ENCODE results near the gene ZNG1B.

GRCh38 chr2:112089216-112089761 is 34.2 kb downstream of the TMEM87B start:
- PRO-cap, result no peak

DNA sequence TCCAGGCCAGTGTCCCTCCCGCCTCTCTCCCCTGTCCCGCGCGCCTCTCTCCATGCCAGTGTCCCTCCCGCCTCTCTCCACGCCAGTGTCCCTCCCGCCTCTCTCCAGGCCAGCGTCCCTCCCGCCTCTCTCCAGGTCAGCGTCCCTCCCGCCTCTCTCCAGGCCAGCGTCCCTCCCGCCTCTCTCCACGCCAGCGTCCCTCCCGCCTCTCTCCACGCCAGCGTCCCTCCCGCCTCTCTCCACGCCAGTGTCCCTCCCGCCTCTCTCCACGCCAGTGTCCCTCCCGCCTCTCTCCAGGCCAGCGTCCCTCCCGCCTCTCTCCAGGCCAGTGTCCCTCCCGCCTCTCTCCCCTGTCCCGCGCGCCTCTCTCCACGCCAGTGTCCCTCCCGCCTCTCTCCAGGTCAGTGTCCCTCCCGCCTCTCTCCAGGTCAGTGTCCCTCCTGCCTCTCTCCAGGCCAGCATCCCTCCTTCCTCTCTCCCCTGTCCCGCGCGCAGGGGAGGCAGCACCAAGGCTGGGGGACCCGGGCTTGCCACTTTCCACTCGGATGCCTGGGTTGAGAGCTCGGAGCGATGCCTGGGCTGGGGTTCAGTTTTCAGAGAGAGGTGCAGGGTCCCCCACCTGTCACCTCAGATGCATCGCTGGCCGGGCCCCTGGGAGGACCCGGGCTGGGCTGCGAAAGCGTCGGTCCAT is 1.8 kb downstream of the FBLN7 start:
- PRO-cap, result no peak

- PRO-cap, result no peak
Observed at GRCh38 chr2:112304104-112304543, 28.7 kb downstream of the ZC3H6 start.

GRCh38 chr2:112543014-112543129 is 607 bp downstream of the POLR1B start:
- PRO-cap, result no peak

DNA sequence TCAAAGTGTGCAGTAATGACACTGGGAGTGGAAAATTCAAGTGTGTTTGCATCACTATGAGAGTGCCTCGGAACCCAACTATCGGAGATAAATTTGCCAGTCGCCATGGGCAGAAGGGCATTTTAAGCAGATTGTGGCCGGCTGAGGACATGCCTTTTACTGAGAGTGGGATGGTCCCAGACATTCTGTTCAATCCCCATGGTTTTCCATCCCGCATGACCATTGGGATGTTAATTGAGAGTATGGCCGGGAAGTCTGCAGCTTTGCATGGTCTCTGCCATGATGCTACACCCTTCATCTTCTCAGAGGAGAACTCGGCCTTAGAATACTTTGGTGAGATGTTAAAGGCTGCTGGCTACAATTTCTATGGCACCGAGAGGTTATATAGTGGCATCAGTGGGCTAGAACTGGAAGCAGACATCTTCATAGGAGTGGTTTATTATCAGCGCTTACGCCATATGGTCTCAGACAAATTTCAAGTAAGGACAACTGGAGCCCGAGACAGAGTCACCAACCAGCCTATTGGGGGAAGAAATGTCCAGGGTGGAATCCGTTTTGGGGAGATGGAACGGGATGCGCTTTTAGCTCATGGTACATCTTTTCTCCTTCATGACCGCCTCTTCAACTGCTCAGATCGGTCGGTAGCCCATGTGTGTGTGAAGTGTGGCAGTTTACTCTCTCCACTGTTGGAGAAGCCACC is 9.4 kb upstream of the CHCHD5 start:
- PRO-cap, result no peak

GRCh38 chr2:112606705-112606970 is 22.2 kb downstream of the CHCHD5 start:
- PRO-cap, result no peak

DNA sequence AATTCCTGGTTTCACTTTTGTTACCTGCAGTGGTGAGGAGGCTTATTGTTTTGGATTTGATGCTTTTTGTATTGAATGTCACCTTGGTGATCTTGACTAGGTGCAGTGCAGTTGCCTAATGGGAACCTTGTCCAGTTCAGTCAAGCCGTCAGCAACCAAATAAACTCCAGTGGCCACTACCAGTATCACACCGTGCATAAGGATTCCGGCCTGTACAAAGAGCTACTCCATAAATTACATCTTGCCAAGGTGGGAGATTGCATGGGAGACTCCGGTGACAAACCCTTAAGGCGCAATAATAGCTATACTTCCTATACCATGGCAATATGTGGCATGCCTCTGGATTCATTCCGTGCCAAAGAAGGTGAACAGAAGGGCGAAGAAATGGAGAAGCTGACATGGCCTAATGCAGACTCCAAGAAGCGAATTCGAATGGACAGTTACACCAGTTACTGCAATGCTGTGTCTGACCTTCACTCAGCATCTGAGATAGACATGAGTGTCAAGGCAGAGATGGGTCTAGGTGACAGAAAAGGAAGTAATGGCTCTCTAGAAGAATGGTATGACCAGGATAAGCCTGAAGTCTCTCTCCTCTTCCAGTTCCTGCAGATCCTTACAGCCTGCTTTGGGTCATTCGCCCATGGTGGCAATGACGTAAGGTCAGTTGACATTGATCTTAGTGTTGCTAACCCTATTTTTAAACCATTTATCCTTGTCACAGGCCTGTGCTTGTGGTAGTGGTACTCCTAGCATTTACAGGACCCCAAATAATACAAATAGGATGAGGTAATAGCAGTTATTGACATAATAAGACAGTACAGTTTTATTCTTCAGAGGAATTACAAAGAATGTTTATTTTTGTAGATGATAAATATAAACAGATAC is 13.6 kb downstream of the SLC20A1 start:
- PRO-cap, result no peak

- PRO-cap, result no peak
Observed at GRCh38 chr2:112686347-112687025, 34.3 kb upstream of the NT5DC4 start.

DNA sequence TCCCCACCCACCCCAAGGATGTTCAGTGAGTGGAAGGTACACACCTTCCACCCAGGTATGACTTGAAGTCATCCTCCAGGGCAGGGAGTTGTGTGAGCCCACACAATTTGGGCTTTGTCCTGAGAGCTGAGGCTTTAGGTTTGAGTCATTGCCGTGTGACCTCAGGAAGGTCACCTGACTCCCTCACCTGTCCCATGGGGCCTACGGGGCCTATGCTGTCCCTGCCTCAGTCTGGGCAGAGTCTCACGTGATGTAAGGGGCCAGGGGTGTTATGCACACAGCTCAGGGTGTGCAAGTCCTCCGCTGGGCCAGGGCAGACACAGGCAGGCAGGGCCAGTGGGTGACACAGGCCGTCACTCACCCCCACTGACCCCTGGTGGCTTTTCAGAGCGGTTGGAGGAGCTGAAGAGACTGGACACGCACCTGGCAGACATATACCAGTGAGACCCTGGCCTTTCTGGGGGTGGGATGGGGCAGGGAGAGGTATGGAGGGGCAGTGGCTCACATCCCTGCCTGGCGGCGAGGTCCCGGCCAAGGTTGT is 5.1 kb downstream of the NT5DC4 start:
- PRO-cap, result no peak

DNA sequence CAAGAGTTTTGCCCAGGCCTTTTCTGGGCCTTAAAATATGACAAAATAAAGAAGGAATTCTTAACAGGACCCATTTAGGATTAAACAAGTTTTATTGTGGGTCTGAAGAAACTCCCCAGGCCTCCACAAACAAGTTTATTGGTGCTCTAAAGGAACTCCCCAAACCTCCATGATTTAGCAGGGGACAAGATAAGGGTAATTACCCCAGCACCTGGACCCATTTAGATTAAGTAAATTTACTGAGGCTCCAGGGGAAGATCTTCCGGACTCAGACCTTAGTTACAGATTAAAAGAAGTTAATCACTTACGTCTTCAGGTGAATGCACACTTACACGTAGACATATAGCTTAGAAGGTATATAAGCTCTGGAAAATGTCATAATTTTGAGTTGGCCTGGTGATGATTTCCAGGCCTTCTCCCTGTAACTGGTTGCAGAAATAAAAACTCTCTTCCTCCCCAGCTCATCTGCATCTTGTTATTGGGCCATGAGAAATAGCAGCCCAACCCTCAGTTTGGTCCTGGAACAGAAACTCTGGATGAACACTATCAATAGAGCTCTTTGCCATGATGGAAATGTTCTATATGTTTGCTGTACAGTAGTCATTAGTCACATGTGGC is 9.2 kb upstream of the IL37 start:
- PRO-cap, result no peak

- PRO-cap, result no peak
Observed at GRCh38 chr2:112985055-112985625, 7.3 kb downstream of the IL36G start.

DNA sequence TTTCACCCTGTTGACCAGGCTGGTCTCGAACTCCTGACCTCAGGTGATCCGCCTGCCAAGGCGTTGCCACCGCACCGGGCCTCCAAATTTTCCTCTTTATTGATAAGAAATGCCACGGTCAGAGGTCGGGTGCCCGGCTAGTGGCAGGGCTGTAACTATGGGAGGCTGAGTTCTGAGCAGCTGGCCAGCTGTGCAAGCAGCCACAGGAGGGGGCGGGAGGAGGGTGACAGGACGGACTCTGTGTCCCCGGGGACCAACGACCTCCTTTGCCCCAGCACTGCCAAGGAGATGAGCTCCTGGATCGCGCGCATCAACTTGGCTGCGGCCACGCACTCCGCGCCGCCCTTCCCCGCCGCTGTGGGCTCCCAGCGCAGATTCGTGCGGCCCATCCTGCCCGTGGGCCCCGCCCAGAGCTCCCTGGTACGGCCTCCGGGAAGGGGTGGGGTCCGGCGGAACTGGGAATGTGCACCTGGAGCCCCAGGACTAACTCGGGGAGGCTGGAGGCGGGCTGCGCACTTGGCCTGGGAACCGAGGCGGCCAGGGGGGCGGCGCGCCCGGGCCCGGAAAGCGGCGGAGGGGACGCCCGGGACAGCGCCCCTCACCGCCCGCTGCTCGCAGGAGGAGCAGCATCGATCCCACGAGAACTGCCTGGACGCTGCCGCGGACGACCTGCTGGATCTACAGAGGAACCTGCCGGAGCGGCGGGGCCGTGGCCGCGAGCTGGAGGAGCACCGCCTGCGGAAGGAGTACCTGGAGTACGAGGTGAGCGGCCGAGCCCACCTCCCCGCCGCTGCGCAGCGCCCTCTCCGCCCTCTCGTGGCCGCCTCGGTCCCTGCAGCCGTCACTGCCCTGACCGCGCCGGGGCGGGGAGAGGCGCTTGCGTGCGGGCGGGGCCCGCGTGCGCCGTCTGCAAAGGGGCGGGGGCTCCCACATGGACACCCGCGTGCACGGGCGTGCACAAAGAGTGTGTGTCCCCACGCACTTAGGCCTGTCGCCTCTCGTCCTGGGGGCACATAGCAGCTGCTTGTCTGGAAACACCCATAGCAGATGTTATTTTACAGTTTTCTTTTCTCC is 25.0 kb downstream of the PSD4 start:
- PRO-cap, result no peak

DNA sequence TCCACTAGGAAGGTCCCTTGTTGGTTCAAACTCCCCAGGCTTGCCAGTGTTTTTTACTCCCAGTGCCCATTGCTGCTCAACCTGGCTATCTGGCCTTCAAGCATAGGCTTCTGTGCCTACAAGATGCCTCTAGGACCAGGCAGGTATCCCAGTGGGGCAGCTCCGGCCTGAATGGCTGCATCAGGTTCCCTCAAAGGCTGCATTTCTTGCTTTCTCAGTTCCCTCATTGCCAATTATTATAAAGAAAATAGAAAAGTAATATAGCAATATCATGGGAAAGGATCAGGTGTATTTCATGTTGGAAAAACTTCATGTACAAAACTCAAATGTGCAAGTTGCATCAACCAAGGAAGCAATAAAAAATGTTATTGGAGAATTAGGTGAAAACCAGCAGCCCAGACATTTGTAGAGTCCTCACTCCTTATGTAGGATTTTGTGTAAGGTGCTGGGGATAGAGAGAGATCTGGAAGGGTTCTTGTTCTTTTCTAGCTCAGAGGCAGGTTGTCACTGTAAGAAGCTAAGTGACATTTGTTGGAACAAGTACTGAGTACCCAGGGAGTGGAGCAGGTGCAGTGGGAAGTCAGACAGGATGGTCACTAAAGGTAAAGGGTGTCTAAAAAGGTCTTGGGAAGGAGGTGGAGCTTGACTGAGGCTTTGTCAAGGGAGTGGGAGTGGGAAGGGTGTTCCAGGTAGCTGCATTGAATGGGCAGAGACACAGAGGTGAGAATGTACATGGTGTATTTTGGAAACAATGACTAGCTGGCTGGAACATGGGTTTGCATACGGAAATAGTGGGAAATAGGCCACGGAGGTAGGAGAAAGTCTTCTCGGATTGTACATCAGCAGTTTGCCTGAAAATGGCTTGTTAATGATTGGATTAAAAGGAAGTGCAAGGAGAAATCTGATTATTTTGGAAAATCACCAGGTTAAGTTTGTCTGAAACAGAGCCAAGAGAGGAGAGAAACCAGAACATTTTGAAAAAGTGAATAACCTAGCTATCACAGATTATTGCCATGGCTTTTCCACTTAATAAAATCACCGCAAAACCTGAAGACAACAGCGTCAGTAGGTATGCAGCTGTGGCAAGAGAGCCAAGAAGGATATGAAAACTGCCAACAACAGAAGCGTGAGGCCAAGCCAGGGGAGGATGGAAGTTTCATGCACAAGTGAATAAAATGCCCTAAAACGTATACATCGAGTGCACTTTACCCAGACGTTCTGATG is 14.2 kb downstream of the PAX8 start:
- PRO-cap, result no peak

DNA sequence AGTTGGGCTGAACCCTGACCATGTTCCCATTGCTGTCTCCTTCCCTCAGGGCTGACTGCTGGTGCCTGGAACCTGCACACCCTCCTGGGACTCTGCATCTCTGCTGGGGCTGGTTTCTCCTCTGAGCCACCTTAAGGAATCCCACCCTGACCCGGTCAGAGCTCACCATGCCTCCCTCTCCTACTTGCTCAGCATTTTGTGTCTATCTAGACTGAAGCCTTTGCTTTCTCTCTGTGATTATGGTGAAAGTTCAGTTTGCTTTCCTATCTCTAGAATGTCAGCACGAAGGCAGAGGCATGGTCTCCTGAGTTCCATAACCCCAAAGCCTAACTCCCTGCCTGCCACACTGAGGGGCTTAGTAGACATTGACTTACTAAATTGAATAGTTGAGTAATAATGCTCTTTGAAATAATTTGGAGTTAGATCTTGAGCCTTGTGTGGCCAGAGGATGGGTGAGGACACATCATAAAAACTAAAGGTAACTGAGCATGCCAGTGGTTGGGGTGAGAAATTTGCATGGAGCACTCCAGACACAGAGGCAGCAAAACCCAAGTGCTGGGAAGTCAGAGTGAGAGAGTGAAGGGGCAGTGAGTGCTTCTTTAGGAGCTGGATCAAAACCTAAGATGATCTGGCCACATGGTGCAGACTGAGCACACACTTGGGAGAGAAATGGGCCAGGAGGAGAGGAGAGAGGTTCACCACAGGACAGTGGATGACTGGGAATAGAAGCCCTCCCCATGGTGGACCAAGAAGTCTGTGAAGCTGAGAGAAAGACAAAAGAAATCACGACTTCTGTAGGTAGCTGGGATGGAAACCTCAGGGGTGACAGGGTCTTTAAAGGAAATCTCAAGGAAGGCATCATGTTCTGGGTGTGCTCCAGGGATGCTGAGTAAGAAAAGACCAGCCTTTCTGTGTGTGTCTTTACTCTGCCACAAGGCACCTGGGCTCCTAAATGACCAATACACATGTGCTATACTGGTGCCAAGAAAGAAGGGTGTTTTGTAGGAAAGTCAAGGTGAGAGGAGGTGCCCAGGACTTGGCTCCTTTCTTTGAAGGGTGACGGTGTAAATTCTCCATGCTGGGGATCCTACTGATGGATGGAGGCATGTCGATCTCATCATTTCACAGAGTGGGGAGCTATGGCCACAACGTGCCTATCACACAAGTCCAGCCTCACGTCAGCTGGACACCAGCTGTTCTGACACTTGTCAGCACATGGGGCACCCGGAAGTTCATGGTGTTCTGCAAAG is 12.9 kb downstream of the PAX8 start:
- PRO-cap, result no peak

- PRO-cap, result no peak
Observed at GRCh38 chr2:113437628-113438203, at the start of gene ZNG1B. ZNG1B (plus strand) TSS chr2:113437691.

DNA sequence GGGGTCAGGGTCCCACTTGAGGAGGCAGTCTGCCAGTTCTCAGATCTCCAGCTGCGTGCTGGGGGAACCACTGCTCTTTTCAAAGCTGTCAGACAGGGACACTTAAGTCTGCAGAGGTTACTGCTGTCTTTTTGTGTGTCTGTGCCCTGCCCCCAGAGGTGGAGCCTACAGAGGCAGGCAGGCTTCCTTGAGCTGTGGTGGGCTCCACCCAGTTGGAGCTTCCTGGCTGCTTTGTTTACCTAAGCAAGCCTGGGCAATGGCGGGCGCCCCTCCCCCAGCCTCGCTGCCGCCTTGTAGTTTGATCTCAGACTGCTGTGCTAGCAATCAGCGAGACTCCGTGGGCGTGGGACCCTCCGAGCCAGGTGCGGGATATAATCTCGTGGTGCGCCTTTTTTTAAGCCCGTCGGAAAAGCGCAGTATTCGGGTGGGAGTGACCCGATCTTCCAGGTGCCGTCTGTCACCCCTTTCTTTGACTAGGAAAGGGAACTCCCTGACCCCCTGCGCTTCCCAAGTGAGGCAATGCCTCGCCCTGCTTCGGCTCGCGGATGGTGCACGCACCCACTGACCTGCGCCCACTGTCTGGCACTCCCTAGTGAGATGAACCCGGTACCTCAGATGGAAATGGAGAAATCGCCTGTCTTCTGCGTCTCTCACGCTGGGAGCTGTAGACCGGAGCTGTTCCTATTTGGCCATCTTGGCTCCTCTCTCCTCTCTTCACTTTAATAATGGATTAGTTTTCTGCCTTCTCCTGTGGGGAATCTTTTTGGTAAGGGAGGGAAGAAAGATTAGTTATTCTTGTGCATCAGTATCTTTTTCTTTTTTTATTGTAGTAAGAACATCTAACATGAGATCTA is 21.4 kb upstream of the FOXD4L1 start:
- PRO-cap, result no peak

DNA sequence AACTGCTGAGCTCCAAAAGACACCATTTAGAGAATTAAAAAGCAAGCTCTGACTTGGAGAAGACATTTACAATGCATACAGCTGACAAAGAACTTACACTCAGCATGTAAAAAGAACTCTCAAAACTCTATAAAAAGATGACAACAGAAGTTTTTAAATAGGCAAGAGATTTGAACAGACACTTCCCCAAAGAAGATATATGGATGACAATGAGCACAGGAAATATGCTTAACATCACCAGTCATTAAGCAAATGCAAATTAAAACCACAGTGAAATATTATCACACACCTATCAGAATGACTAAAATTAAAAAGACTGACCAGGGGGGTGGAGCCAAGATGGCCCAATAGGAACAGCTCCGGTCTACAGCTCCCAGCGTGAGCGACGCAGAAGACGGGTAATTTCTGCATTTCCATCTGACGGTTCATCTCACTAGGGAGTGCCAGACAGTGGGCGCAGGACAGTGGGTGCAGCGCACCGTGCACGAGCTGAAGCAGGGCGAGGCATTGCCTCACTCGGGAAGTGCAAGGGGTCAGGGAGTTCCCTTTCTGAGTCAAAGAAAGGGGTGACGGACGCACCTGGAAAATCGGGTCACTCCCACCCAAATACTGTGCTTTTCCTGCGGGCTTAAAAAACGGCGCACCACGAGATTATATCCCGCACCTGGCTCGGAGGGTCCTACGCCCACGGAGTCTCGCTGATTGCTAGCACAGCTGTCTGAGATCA is 28.9 kb downstream of the RABL2A start:
- PRO-cap, result no peak

DNA sequence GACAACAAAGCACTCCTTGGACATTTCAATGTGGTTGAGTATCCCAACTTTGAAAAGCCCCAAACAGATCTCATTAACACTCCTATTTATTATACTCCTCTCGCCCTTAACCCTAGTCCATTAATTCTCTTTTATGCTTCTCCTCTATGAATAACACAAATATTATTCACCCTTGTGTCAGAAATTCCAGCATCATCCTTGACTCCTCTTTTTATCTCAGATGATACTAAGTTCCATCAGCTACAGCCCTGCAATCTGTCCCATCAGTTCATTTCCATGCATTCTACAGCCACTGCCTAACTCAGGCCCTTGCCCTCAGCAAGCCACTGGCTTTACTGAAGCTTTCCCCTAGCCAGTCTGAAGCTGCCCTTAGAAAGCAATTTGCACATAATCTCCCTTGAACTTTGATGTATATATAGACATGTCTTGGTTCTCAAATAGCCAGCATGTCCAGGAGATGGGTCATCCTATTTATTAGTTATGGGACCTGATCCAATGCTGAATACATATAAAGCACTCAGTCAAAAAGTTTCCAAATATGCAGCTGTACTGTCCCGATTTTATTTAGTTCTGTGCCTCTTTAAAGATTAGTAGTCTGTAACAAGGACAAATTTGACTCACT is 71.0 kb downstream of the CCDC93 start:
- PRO-cap, result no peak

- PRO-cap, result no peak
Observed at GRCh38 chr2:117980608-117981418, 33.1 kb downstream of the CCDC93 start.

GRCh38 chr2:117981419-117981980 is 32.4 kb downstream of the CCDC93 start:
- PRO-cap, result no peak